Skeletal muscle tissue (tissue), 7 donors: ENCODE data around the genes LRRC72, TWIST1 and TMEM196.

DNA sequence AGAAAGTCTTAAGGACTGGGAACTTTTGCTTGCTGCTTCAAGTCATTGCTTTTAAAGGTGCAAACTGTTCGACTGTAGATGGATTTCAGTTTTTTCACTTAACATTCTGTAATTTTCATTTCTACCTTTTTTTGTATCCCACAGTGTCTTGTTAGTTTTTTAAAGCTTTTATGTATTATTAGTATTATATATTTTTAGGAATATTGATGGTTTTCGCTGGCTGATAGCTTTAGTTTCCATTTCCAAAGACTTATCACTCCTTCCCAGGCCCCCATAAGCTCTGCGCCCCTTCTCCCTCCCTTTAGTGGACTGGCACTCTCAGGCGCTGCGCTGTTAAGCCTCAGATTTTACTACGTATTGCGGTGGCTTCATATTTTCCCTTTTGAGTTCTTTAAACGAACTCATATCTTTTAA is 2.4 kb upstream of the ETV1 start:
- PRO-cap, 3 experiments: no peak in any of the 3 experiments
- RAMPAGE, long total RNA: no peak
- RRBS, 2 experiments: no CpG with 5 or more reads among the region's 8 CpGs

DNA sequence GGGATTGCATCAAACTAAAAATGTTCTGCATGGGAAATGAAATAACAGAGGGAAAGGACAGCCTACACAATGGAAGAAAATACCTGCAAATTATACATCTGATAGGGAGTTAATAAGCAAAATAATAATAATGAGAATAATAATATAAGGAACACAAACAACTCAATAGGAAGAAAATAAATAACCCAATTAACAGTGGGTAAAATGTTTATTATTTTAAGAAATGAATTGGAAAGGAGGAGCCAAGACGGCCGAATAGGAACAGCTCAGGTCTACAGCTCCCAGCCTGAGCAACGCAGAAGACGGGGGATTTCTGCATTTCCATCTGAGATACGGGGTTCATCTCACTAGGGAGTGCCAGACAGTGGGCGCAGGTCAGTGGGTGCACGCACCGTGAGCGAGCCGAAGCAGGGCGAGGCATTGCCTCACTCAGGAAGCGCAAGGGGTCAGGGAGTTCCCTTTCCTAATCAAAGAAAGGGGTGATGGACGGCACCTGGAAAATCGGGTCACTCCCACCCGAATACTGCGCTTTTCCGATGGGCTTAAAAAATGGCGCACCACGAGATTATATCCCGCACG is 289.3 kb upstream of the ETV1 start:
- PRO-cap, 3 experiments: no peak in any of the 3 experiments
- RAMPAGE, long total RNA: no peak
- RRBS, 2 experiments: no CpG with 5 or more reads among the region's 21 CpGs

- PRO-cap, 3 experiments: no peak in any of the 3 experiments
- RAMPAGE, long total RNA: no peak
Observed at GRCh38 chr7:14671540-14671873, 231.0 kb downstream of the DGKB start.

DNA sequence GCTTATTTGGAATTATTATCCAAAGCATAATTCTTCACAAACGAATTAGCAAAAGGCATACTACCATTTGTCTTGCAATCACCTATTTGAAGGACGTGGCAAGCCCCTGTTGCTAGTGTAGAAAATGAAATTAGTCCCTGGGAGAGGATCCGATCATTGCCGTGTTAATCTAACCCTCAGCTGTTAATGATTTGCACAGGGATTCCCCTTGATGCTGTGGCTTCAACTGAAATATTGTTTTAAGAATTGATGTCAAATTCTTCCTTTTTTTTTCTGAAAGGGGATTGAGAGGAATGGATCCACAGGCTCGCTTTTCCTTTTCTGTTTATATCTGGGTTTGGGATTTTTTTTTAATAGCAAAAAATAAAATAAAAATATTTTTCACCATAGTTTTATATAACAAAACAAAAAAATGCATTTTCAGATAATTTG is 4.5 kb downstream of the AGMO start:
- PRO-cap, 3 experiments: no peak in any of the 3 experiments
- RAMPAGE, long total RNA: no peak
- RRBS, 2 experiments: no CpG with 5 or more reads among the region's 5 CpGs

DNA sequence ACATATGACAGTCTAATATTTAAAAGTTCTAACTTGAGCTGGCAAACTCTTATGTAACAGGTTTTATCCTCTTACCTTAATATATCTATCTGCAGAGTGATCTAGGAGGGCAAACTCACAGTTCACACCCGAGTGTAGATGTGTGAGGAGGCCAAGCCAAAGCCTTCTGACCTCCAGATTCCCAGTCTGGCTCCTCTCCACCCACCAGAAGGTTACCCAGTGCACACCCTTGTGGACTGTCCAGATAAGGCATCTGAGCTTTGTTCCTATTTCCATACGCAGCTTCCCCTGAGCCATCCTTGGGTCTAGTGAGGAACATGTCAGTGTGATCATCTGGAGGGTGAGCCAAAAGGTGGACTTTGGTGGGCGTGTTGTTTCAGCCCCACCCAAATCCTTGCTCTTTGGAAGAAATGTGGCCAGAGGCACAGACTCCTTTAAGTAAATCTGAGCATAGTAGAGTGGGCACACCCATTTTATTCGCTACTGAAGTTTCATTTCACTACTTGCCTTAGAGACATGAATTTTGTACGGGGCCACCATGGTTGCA is 203.1 kb upstream of the MEOX2 start:
- PRO-cap, 3 experiments: no peak in any of the 3 experiments
- RAMPAGE, long total RNA: no peak
- RRBS, 2 experiments: no CpG with 5 or more reads among the region's 5 CpGs

DNA sequence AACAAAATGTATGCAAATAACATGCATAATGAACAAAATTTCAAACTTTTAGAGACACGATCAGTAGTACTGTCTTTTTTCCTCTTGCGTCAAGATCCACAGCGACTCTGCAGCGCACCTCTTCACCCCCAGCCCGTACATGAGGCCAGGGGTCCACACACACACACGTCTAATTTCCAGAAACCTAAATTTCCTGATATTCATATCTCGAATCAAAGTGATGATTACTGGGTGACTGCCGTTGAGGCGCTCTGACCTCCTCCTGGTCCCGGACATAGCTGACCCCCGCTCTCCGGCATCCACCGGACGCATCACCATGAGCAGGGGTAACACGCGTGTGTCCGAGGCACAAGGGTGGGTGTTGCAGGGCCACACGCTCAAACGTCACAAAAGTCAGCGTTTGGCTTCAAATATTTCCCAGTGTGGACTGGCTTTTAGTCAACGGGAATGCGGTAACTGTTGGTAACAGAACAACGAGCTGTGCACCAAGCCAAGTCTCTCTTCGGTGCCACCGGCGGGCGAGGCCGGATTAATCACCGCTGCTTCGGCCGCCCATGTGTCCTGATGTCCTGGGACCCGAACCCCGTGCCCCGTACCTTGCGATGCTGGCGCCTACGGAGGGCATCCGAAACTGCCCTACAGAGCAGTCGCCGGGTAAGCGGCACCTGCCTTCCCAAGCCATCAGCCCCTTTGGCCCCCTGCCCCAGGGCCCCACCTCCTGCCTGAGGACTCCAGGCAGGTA is at the start of gene LRRC72:
Gene LRRC72 (plus strand): TSS at position 437 of the 742 bp plus-strand sequence.
- PRO-cap, 3 experiments: no peak in any of the 3 experiments
- RAMPAGE, long total RNA: no peak
- RRBS, 2 experiments: 93 to 96% methylated on average over 3 to 7 of the region's 41 CpGs

GRCh38 chr7:16754881-16755226 is 1.3 kb downstream of the TSPAN13 start:
- PRO-cap, 3 experiments: no peak in any of the 3 experiments
- RAMPAGE, long total RNA: no peak
- RRBS, 2 experiments: no CpG with 5 or more reads among the region's 5 CpGs

DNA sequence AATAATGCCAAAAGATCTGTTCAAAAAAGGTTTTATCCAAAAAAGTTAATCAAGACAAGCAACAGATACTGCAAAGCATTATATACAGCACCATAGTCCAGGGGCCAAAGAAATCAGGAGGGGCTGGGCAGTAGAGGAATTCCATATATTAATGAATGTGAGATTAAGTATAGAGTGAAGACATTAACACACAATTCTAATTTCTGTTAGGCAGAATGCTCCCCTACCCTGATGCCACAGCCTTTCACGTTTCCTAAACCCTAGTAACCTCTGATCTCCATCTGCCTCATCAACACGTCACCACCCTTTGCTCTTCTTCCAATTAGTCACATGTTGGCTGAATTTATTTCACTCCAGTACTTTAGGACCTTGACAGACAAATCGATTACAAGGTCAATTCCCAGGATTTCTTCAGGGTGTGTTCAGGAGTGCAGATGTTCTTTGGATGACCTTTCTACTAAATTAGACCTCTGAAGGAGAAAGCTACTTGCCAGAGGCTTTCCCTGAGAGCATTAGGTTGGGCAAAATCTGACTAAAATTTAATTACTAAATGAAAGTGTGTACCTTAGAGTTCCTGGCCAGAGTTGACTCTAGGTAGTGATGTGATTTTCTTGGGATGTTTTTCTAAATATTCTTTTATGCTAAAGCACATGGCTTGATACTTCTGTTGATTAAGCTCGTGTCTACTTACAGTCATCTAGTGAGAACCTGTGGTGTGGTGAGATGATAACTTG is 12.8 kb downstream of the AGR2 start:
- PRO-cap, 3 experiments: no peak in any of the 3 experiments
- RAMPAGE, long total RNA: no peak
- RRBS, 2 experiments: no CpG with 5 or more reads among the region's 4 CpGs

DNA sequence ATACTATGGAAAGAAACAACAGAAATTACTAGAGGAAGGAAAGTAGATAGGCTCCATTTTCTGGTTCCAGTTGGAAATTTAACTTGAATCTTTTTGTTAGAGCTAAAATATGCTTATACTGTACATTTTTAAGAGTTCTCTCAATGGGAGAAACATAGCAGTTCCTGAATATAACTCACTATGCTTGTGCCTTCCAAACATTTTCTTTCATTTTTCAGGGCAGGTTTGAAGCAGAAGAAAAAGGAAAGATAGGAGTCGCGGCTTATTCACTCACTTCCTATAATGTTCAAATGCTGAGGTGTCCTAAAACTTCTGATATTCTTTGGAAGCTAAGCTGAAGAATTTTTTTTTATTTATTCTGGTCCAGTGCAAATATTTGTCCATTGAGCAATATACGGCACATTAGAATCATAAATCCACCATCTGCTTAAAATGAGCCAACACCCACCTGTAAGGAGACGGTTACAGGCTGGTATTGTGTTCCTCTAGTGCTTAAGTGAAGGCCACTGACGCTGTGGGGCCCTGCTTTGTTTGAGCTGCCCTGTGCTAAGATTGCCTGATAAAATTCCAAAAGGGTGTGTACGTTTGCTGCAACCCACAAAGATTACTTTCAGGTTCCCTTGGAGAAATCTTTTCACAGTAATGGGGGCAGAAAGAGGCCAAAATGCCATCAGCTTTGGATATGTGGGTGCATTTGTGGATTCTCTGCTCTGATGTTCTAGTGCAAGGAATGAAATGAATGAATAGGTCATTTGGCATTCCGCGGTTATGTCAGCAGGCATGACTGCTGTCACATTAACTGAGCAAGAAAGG is 34.6 kb downstream of the AGR3 start:
- PRO-cap, 3 experiments: no peak in any of the 3 experiments
- RAMPAGE, long total RNA: no peak
- RRBS, 2 experiments: no CpG with 5 or more reads among the region's 8 CpGs

- PRO-cap, 3 experiments: no peak in any of the 3 experiments
- RAMPAGE, long total RNA: no peak
- RRBS, 2 experiments: no CpG with 5 or more reads among the region's 3 CpGs
Observed at GRCh38 chr7:16982639-16983099, 100.9 kb upstream of the AGR3 start.

DNA sequence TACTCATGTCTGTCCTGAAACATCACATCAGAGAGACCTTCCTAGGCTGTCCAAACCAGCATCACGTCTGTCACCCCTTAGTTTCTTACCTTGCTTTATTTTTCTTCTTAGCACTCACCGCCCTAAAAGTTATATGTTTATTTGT is 9.3 kb downstream of the AHR start:
- PRO-cap, 3 experiments: no peak in any of the 3 experiments
- RAMPAGE, long total RNA: no peak
- RRBS, 2 experiments: no CpG with 5 or more reads among the region's 2 CpGs

GRCh38 chr7:18508805-18509547 is 13.4 kb downstream of the HDAC9 start:
- PRO-cap, 3 experiments: peak in 2 of 3 experiments; most common plus-strand start chr7:18509319 (in 2); most common minus-strand start chr7:18509159 (in 2)
- RAMPAGE, long total RNA: no peak
- RRBS, 2 experiments: no CpG with 5 or more reads among the region's 9 CpGs

- PRO-cap, 3 experiments: peak in 1 of 3 experiments; most common minus-strand start chr7:18509866 (in 1)
- RAMPAGE, long total RNA: no peak
- RRBS, 2 experiments: no CpG with 5 or more reads among the region's 2 CpGs
Observed at GRCh38 chr7:18509548-18510134, 14.1 kb downstream of the HDAC9 start.

GRCh38 chr7:19117160-19118078 is at the start of gene TWIST1:
TWIST1 (minus strand) TSS chr7:19117636.
- PRO-cap, 3 experiments: peak in 3 of 3 experiments; most common plus-strand start chr7:19117830 (in 1); most common minus-strand start chr7:19117636 (in 3)
- RAMPAGE, long total RNA: no peak
- RRBS, 2 experiments: 3% methylated on average over 46 to 48 of the region's 100 CpGs

- PRO-cap, 3 experiments: no peak in any of the 3 experiments
- RAMPAGE, long total RNA: no peak
- RRBS, 2 experiments: no CpG with 5 or more reads among the region's 57 CpGs
Observed at GRCh38 chr7:19772785-19774060, at the start of gene TMEM196. TMEM196 (minus strand) TSS chr7:19773617.

DNA sequence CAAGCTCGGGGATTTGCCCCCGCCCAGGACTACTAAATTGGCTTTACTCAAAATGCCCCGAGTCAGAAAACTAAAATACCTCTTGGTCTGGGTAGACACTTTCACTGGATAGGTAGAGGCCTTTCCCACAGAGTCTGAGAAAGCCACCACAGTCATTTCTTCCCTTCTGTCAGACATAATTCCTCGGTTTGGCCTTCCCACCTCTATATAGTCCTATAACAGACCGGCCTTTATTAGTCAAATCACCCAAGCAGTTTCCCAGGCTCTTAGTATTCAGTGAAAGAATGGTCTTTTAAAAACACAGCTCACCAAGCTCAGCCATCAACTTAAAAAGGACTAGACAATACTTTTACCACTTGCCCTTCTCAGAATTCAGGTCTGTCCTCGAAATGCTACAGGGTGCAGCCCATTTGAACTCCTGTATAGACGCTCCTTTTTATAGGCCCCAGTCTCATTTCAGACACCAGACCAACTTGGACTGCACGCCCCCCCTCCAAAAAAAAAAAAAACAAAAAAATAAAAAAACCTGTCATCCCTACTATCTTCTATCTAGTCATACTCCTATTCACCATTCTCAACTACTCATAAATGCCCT is 92.1 kb downstream of the MACC1 start:
- PRO-cap, 3 experiments: no peak in any of the 3 experiments
- RAMPAGE, long total RNA: no peak
- RRBS, 2 experiments: no CpG with 5 or more reads among the region's 8 CpGs

DNA sequence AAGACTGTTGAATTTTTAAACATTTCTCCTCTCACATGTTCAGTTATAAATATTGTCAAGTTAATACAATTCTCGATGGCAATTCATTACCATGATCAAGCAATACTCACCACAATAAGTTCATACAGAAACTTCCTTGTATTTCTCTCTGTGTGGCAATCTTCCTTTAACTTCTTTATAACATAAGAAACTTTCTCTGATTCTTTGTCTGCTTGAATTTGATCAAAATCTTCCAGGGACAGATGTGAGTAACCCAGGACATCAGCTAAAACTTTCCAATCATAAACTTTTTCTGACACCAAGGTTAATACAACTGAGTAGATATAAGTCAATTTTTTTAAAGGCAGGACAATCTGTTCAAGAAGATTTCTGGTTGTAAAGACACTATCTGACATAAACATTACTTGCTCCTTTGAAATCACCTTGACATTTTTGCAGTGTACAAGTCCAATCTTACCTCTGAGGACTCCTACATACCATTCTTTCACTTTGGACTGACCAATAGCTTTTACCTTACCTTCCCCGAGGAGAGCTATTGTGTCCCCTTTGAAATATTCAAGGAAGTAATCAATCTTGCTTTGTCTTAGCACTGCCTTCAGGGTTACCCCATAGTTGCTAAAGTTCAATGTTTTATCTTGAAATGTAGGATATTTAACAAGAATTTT is 59.0 kb downstream of the MACC1 start:
- PRO-cap, 3 experiments: no peak in any of the 3 experiments
- RAMPAGE, long total RNA: no peak
- RRBS, 2 experiments: no CpG with 5 or more reads among the region's 2 CpGs

DNA sequence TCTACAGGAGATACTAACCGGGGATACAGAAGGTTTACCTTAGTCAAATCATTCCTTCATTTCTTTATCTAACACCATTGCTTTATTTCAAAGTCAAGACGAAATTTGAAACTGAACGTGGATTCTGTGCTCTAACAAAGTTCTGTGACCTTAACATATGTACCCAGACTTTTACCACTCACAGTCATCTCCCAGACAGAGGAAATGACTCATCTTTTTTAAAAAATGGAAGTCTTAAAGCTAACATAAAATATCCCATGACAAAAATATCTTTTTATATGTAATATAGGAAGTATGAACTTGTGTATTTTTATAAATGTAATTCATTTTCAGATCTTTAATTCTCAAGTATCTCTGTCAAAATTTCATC is 29.1 kb upstream of the ITGB8 start:
- PRO-cap, 3 experiments: no peak in any of the 3 experiments
- RAMPAGE, long total RNA: no peak
- RRBS, 2 experiments: no CpG with 5 or more reads among the region's 3 CpGs

DNA sequence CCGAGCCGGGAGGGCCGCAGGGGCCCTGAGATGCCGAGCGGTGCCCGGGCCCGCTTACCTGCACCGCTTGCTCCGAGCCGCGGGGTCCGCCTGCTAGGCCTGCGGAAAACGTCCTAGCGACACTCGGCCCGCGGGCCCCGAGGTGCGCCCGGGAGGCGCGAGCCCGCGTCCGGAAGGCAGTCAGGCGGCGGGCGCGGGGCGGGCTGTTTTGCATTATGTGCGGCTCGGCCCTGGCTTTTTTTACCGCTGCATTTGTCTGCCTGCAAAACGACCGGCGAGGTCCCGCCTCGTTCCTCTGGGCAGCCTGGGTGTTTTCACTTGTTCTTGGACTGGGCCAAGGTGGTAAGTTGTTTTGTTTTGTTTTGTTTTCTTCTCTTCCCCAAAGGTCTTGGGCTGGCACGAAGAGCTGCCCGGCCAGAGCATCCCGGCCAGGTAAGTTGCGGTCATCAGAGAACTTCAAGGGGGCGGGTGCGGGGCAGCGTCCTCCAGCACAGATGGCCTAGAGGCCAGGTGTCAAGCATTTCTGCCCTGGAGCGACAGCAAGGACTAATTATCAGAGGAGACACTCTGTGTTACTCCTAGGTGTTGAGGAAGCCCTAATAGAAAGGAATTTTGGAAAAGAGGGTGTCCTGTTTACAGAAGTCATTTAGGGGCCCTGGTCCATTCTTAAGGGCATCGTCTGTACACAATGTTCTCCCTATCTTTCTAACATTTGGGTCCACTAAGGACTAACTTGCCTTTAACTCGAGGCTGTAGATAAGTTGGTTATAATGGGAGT is 1.1 kb downstream of the ITGB8 start:
- PRO-cap, 3 experiments: peak in 1 of 3 experiments; most common plus-strand start position 182 of the sequence (in 1); most common minus-strand start position 92 of the sequence (in 1)
- RAMPAGE, long total RNA: no peak
- RRBS, 2 experiments: 1 to 3% methylated on average over 26 to 31 of the region's 49 CpGs

- PRO-cap, 3 experiments: no peak in any of the 3 experiments
- RAMPAGE, long total RNA: no peak
- RRBS, 2 experiments: no CpG with 5 or more reads among the region's 2 CpGs
Observed at GRCh38 chr7:20348208-20348832, 17.6 kb downstream of the ITGB8 start.